ENCODE measurements around the gene C14orf39.

DNA sequence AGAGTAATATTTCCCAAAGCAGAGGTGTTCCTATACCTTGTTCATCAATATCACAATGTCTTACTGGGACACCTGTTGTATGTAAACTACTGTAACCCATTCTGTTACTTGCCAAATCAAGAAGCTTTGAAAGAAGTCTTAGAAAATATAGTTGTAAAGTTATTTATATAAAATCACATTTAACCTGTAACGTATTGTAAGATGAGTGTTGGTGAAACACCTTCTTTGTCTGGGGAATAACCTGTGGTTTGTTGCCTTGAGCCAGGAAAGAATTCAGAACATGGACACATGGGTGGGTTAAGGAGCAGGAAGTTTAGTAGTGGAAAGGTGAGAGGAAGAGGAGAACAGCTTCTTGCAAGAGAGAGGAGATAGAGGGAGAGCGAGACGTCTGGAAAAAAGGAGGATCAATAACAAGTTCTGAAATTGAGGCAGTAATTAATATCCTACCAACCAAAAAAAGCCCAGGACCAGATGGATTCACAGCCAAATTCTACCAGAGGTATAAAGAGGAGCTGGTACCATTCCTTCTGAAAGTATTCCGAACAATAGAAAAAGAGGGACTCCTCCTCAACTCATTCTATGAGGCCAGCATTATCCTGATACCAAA, 134.2 kb downstream of the PELI2 start:
- PRO-cap, result no peak

DNA sequence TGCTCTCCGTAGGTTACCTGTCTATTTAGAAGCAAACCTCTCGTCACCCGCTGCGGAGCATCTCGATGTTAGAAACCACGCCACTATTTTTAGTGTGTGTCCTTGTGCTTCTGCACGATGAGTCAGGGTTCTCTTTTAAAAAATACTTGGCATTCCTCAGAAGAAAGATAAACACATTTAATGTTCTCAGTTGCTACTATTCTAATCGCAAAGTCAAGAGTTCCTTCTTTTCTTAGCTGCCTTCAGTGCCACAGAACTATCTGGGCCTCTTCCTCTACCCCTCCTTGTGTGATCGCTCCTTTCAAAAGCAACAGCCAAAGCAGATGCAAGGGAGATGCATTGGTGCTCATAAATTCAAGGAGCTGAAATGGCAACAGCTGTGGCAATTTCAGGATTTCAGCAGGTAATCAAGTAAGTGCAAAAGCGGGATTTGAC, 192.5 kb downstream of the PELI2 start:
- PRO-cap, result no peak

- PRO-cap, result no peak
These were observed 44.1 kb downstream of the OTX2 start for GRCh38 chr14:56766248-56766493.

- PRO-cap, result no peak
These were observed 3.8 kb downstream of the OTX2 start for GRCh38 chr14:56806427-56806851.

GRCh38 chr14:56812015-56812914, 2.0 kb upstream of the OTX2 start:
- PRO-cap, result no peak

- PRO-cap, result unidirectional peak, minus-strand start at chr14:58239971
These were observed 5.0 kb upstream of the PSMA3 start for GRCh38 chr14:58239336-58240355.

- PRO-cap, result no peak
These were observed 815 bp downstream of the ARID4A start for GRCh38 chr14:58298999-58299741.

- PRO-cap, result no peak
These were observed 485 bp downstream of the TIMM9 start for GRCh38 chr14:58426808-58427283.

- PRO-cap, result no peak
These were observed 32.3 kb downstream of the KIAA0586 start for GRCh38 chr14:58459827-58460114.

GRCh38 chr14:58779411-58779854, 141.7 kb downstream of the DACT1 start:
- PRO-cap, result no peak

- PRO-cap, result no peak
These were observed 88.6 kb upstream of the PCNX4 start for GRCh38 chr14:60003031-60003608.

GRCh38 chr14:60127577-60128312, 36.0 kb downstream of the PCNX4 start:
- PRO-cap, result no peak

DNA sequence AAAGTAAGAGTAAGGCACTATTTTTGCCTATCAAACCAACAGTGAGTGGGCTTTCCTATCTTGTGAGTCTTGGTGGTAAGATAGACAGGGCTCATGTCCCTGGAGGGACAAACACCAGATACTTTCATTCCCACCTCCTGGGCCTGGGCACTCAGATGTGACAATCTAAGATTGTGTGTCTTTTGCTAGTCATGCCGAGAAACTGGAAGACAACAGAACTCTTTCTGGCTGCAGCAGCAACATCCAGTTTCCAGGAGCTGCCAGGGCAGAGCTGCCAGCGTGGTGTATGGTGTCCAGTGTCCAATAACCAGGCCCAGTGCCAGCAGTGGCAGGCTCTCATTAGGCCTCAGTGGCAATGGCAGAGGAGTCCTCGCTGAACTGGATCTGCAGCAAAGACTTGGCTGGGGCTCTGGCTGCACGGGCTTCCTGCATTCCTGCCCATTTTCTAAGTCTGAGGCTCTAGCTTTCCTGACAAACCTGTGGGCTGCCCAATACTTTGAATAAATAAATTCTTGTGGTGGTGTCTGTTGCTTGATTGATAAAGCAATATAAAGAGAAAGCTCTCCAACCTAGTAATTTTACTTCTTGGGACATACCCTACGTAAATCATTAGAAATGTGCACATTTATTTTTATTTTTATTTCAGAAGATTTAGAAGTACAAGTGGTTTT, 26.2 kb upstream of the PPM1A start:
- PRO-cap, result no peak

GRCh38 chr14:60397648-60397987, 88.2 kb downstream of the C14orf39 start:
- PRO-cap, result no peak

- PRO-cap, result unidirectional peak, minus-strand start at chr14:60486027
These were observed at the start of gene C14orf39 for GRCh38 chr14:60485484-60486339. C14orf39 (minus strand) TSS chr14:60486063.

GRCh38 chr14:60653475-60653865, 4.2 kb upstream of the SIX1 start:
- PRO-cap, result no peak

GRCh38 chr14:60658110-60658699, 8.9 kb upstream of the SIX1 start:
- PRO-cap, result no peak

- PRO-cap, result no peak
These were observed 18.8 kb downstream of the MNAT1 start for GRCh38 chr14:60753217-60753869.

DNA sequence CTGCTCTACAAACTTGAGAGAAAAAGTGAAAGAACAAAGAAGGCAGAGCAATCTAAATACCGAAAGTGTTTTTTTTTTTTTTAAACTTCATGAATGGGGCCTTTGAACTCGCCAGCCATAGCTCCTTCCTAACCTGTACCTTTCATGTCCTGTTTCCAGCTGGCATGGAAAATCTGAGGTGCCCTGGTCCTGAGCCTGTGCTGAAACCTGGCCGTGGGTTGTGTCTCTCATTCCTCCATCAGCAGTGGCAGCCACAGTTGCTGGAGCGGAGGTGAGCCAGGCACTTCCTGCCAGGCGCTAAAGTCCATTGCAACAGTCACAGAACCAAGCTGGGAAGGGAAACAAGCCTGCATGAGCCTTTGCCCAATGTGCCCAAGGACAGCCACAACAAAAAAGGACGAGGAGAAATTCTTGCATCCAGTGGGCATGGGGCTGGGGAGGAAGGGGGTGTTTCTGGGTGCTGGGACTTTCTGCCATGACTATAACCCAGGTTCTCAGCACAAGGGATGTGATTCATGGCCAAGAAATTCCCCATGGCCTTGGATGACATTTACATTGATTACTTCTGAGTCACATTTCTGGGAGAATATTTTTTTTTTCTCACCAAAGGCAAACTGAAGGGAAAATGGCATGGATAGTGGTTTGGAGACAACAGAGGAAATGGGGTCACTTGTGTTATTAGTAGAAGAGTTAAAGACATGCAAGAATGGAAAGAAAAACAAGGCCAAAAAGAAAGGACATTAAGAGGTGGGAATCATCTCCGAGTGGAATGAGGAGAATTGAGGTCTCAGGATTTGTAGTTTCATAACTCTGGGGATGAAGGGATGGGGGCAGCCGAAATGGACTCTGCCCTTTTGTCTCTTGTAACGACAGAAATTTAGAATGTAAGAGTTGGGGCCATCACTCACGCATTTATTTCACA, 102.5 kb downstream of the TMEM30B start:
- PRO-cap, result no peak

- PRO-cap, result no peak
These were observed 1.1 kb downstream of the PRKCH start for GRCh38 chr14:61322369-61323044.